Fibroblast of villous mesenchyme (primary cell): ENCODE results near the gene FBXW2.

GRCh38 chr9:116697805-116698325 lies 10.8 kb downstream of the TRIM32 start:
- CAGE, long polyA plus RNA: no peak

DNA sequence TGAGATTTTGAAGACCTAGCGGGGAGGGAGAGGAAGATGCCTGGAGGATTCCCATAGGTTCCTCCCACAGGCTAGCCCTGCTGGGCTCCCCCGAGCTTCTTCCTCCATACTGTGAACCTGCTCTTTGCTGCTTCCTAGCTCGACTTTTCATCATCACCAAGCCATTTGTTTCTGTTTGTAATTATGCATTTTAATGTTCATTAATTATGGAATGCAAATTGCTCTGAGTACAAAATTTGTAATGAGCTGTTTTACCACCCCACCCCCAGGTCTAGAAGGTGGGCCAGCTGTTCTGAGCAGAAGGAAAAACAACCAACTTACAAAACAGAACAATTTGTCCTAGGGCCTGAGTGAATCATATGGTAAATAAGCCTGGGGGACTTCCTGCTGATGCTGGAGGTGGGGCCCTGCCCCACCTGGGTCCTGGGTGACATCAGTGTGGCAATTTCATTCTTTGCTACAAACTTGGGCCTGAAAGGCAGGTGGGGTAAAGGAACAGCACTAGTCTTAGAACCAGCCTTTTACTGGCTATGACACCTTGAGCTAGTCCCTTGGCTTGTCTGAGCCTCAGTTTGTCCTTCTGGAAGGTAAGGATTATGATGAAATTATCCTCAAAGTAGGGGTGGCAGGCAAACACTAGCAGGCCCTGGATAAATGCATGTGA lies 150.4 kb downstream of the TRIM32 start:
- CAGE, long polyA plus RNA: no peak

DNA sequence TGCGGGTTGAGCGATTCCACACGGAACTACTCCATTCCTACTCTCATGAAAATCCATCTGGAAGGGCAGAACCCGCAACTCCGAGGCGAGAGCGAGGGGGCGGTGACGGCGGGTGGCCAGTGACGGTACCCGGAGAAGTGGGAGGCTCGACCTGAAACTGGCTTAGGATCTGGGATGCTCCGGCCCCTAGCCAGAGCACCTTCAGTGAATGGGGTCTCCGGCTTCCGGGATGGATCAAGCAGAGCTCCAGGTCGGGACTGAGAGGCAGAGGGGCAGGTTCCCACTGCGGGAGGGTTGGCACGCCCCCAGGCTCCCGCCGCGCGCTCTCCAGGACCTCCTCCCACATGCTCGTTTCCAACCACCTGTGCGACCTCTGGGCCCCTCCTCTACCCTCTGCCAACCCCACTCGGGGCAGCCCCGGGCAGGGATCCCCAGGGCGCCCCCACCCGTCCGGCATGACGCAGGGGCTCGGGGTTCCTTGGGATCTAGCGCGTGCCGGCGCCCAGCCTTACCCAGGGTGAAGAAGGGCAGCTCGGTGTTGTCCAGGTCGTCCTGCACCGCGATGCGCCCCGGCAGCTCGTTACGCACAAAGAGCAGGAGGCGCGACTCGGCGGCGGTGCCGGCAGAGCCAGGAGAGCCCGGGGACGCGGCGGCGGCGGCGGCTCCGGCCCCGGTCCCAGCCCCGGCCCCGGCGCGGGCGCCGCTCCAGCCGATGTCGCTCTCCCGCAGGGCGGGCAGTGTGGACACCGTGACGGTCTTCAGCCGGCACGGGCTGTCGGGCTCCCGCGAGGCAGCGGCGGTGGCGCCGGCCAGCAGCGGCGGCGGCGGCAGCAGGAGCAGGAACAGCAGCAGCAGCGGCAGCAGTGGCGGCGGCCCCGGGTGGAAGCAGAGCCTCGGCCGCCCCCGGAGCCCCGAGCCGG lies 612 bp downstream of the ASTN2 start:
- CAGE, long polyA plus RNA: no peak

DNA sequence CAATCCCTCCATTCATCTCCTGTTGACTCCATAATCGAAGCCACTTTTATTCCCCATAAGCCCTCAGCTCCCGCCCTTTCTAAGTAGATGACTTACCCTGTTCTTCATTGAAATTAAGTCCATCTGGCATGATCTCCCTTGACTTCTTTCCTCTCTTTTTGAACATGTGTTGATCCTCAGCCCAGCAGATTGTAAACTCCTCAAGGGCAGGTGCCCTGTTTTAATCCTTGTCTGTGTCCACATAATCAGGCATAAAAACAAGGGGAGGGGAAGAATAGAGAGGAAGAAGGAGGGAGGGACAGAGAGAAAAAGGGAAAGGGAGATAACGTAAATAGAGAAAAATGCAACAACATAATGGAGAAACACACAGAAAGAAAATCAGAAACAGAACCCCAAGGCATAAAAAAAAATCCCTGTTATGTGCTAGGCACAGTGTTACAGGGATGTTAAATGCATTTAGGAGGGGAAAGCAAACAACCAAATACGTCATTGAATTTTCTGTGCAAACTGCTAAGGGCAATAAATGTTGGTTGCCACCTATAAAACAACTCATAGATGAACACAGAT lies 51.1 kb upstream of the ASTN2 start:
- CAGE, long polyA plus RNA: no peak

DNA sequence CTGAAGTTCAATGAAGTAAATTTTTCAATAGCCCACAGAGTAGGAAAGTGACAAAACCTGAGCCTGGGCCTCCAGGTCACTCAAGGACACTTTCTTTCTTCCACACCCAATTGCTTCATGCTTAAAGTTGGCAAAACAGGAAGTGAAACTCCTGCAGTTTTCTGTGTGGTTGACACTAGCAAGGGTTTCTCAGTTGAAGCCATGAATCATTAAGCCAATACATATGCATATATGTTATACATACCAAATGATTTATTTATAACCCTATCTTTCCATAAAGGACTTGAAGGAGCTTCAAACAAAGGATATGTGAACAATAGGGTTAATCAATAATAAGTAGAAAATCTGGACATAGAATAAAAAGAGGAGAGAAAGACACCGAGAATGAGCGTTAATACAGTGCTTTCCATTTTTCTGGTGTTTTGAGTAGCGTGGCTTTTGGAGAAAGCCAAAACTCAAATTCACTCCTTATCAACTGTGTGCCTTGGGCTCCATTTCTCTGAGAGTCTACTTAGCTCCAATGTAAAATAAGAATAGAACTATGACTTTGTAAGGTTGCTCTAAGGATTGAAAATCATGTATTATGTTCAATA lies 14.0 kb downstream of the TLR4 start:
- CAGE, long polyA plus RNA: no peak

GRCh38 chr9:117725386-117725641 lies 21.1 kb downstream of the TLR4 start:
- CAGE, long polyA plus RNA: no peak

DNA sequence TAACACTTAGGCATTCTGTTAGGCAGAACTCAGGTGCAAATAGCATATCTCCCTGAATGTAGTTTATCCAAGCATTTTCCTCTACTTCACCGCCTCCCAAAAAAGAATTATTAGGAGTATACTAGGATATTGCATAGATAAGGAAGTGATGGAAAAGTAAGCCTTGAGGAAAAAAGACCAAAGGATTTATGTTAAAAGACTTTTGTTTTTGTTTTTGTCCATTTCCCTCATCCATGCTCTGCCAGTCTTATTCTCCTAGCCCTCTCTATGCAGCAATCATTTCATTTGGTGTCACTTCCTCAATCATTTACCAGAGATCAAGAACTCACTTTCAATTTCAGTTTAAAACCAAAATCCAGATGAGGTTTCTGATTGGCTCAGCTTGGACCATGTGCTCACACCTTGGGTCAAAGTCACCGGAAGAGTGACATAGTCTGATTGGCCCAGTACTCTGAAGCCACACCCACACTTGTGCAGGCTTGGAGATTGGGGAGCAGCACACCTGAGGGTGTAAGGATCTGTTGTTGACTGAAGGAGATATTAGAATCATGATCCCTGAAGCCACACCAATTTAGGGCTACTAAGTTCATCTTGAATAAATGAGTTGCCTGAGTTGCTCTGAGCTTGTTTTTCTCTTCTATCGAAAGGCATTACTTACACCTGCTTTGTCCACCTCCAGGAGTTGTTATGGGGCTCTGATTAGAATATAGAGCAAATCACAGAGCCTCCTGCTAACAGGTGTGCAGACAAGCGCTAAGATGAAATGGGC lies 79.6 kb downstream of the TLR4 start:
- CAGE, long polyA plus RNA: no peak

DNA sequence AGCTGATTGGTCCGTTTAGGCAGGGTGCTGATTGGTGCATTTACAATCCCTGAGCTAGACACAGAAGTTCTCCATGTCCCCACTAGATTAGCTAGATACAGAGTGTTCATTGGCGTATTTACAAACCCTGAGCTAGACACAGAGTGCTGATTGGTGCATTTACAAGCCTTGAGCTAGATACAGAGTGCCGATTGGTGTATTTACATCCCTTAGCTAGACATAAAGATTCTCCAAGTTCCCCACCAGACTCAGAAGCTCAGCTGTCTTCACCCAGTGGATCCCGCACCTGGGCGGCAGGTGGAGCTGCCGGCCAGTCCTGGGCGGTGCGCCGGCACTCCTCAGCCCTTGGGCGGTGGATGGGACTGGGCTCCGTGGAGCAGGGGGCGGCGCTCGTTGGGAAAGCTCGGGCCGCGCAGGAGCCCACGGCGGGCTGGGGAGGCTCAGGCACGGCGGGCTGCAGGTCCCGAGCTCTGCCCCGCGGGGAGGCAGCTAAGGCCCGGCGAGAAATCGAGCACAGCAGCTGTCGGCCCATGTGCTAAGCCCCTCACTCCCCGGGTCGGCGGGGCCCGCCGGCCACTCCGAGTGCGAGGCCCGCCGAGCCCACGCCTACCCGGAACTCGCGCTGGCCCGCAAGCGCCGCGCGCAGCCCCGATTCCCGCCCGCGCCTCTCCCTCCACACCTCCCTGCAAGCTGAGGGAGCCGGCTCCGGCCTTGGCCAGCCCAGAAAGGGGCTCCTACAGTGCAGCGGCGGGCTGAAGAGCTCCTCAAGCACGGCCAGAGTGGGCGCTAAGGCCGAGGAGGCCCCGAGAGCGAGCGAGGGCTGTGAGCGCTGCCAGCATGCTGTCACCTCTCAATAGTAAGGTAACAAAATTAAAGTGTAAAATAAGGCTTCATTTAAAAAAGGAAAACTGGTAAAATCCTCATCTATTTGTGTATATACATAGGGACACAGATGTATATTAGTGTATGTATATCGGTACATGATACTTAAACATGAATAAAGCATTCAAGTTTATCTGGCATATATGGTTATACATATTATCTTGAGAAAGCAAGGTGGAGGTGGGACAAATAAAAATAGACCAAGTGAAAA lies 560.0 kb downstream of the BRINP1 start:
- CAGE, long polyA plus RNA: no peak

GRCh38 chr9:120366535-120367079 lies 213.4 kb downstream of the CDK5RAP2 start:
- CAGE, long polyA plus RNA: no peak

GRCh38 chr9:120394199-120394785 lies 185.7 kb downstream of the CDK5RAP2 start:
- CAGE, long polyA plus RNA: no peak

DNA sequence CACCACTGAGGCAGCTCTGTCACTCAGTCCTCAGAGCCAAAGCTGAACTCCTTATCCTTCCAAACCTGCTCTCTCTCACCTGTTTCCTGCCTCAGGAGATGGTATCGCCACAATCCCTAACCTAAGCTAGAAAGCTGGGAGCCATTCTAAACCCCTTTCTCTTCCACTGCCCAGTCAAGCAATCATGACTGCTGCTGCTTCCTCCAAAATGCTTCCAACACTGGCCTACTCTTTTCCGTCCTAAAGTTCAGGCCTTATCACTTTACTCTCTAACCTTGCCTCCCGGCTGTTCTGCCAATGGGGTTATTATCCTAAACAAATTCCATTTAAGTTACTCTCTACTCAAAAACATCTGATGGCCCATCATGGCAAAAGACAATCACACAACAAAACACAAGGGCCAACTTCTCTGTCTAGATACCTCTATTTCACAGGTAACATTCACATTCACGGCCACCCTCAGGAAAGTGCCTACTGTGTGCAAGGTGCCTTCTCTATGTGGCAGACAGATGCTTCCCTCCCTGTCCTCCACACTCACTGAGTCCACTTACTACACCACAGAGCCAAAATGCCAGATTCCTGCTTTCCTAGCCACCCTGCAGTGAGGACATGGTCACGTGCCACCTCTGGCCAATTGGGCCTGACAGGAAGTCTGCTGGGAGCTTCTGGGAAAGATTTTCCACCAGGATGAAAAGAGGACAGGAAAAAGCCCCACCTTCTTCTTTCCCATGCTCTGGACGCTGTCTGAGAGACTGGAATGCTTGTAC lies 168.0 kb downstream of the CDK5RAP2 start:
- CAGE, long polyA plus RNA: no peak

GRCh38 chr9:120480511-120481203 lies 99.3 kb downstream of the CDK5RAP2 start:
- CAGE, long polyA plus RNA: no peak

GRCh38 chr9:120604306-120605030 lies 24.5 kb upstream of the CDK5RAP2 start:
- CAGE, long polyA plus RNA: no peak

GRCh38 chr9:120653029-120653482 lies 61.2 kb downstream of the MEGF9 start:
- CAGE, long polyA plus RNA: no peak

- CAGE, long polyA plus RNA: no peak
Observed at GRCh38 chr9:120712108-120712809, 2.0 kb downstream of the MEGF9 start.

- CAGE, long polyA plus RNA: no peak
Observed at GRCh38 chr9:120713248-120713801, 945 bp downstream of the MEGF9 start.

DNA sequence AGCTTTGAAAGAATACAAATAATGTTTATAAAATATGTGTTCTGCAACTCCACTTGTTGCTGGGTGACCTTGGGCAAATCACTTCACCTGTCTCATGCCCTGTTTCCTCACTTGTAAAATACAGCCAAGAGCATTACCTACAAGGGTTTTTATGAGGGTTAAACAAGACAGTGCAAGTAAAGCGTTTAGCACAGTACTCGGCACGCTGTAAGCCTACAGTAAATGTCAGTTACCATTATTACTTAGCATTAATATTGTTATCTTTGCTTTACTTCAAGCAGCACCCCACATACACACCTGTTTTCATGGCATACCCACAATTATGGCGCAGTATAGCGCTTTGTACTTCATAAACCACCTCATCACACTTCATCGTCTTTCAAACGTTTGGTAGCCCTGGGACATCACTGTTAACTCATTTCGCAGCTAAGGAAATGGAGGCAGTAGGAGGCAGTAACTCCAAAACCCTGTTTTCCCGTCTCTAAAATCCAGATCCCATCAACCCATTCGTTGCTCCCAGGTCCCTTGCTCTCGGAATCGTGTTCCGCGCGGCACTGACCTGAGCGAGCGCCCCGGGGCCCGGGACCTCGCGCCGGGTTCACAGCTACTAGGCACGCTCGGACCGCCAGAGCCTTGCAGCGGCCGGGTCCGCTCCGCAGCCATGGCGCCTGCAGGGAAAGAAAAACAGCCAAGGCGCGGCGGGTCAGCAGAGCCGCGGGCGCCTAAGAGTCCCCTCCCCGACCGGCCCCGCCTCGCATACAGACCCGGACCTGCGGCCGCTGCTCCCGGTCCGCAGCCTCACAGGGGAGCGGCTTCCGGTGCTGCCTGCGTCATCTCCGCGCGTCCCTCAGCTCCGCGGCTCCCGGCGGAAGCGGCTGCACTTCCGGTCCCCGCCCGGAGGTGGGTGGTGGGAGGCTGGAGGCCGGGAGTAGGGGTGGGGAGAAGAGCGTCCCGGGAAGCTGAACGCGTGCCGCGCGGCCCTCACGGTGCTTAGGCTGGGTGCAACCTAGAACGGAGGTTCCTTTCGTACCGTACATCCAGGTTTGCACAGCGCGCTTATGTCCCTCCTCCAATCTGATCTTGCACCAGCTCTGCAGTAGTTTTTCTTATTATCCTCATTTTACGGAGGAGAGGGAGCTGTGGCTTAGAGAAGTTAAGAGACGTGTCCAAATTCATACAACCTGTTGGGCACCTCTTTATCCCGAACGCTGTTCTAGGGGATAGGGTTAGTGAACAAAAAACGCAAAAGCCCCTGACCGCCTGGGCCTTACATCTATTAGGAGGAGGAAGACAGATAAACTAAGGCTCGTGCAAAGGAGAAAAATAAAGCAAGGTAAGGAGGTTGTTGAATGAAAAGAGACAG lies at the start of gene FBXW2:
Gene FBXW2 (minus strand): TSS at position 827 of the 1,363 bp plus-strand sequence.
- CAGE, long polyA plus RNA: no peak

DNA sequence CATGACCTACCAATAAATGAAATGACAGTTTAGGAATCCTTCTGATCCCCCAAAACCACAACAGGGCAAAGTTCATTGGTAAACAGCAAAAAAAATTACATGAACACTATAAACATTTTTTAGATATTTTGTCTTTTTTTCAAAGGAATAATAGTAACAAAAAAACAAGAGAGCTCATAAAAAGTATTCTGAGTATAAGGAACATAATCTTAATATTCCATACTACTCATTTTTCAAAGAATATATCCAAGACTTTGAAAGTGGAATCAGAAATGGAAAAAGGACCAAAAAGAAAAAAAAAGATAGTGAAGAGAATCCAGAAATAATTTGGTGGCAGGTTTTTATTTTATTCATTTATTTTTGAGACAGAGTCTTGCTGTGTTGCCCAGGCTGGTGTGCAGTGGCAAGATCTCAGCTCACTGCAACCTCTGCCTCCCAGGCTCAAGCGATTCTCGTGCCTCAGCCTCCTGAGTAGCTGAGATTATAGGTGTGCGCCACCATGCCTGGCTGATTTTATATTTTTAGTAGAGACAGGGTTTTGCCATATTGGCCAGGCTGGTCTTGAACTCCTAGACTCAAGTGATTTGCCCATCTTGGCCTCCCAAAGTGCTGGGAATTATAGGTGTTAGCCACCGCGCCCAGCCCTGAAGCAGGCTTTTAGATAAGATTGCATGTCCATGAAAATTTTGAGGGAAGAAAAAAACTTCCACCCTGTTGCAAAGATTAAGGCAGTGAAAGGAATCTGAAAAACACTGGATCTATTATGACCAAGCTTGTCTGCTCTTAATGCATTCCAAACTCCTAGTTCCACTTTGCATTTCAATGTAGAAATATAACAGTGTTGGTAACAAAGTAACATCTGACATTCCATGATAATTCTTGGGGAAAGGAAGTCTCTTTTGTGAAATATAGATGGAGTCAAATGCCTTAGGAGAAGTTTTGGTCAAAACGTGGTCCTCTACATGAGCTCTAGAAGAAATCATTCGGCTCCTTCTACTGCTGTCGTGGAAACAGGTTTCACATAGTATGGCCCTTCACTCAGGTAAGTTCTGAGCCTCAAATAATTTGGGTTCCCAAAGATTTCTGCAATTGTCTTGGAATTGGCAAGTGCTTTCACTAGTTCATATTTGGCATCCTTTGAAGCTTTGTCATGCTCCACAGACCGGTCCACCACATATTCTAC lies 24.1 kb downstream of the B3GALT9 start:
- CAGE, long polyA plus RNA: no peak

- CAGE, long polyA plus RNA: no peak
Observed at GRCh38 chr9:120878081-120878970, 1.3 kb upstream of the PHF19 start.

GRCh38 chr9:120909981-120910507 lies 16.6 kb downstream of the TRAF1 start:
- CAGE, long polyA plus RNA: no peak